Mammary microvascular endothelial cell (primary cell): ENCODE measurements around a stretch of chr9.

DNA sequence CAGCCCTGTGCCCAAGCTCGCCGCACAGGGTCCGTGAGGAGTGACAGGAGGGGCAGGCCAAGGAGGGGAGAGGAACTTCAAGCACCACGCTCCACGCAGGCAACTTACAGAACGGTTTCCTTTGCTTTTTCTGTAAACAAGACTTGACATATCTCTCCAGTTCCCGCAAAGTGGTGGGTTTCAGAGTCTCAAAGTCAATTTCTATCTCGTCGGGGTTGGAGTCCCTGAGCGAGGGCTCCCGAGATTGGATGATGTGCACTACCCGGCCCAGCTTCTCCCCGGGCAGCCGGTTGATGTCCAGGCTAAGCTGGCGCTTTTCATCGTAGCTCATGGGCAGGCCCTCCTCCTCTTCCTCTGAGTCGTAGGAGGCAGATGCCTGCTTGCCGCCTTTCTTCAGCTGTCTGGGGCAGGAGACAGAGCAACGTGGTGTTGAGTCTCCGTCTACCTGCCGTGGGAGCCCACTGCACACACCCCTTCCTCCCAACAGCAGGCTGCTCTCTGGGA, 10.7 kb downstream of the BRD3OS start:
- RAMPAGE, long total RNA: no peak

DNA sequence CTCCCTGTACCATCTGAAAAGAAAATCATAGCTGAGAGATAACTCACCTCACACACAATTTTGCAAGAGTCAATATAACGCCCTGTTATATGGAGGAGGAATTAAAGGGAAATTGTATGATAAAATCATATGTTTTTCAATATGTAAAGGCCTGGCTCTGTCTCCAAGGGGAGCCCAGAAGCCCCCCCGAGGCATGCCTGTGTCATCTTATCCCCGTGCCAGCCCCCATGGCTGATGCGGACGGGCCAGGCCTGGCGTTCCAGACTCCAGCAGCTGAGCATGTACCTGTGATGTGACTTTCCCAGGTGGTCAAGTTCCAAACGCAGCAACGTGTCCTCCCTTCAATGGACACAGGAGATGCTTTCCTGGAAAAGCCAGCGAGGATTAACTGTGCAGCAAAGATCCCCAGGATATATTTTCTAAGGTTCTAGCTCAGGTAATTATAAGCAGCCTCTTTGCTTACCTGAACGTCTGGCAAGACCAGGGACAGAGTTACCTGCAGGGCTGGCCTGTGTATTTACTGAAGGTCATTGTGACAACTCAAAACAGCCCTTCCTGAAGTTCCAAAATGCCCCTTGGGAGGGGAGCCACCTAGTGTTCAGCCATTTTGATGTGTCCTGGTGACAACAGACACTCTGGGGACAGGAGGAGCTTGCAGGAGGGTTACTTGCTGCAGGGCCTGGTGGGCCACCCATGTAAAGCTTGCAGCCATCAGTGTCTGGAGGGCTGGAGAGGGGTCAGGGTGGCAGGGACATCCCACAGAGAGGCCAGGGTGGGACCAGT, 81.7 kb downstream of the WDR5 start:
- RAMPAGE, long total RNA: no peak

- RAMPAGE, long total RNA: no peak
Observed at GRCh38 chr9:134258637-134259666, 67.3 kb upstream of the RXRA start.

- RAMPAGE, long total RNA: no peak
Observed at GRCh38 chr9:134264912-134265675, 61.2 kb upstream of the RXRA start.

- RAMPAGE, long total RNA: no peak
Observed at GRCh38 chr9:134272683-134272979, 53.6 kb upstream of the RXRA start.

DNA sequence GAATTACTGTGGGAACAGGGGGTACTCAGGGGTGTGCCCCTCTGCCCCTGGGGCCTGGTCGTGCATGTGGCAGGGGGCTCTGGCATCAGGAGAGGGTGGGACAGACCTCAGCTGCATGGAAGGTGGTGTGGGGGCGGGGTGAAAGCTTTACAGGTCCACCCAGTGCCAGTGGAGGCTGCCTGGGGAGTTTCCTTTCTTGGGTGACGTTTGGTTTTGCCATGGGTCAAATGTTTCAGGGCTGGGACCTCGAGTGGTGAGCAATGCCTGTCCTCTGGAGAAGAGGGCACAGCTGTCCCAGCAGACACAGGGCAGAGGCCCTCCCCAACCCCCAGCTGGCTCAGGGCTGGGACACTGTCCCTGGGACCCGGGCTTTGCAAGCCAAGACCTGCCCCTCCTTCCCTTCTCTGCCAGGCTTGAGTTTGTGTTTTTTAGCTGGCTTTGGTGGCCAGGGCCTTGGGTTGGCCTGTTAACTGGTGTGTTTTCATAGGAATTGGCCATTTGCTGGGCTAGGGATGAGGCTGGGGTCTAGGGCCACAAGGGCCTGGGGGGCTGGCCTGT, 3.7 kb downstream of the RXRA start:
- RAMPAGE, long total RNA: no peak

GRCh38 chr9:134333381-134333834, 7.2 kb downstream of the RXRA start:
- RAMPAGE, long total RNA: no peak

DNA sequence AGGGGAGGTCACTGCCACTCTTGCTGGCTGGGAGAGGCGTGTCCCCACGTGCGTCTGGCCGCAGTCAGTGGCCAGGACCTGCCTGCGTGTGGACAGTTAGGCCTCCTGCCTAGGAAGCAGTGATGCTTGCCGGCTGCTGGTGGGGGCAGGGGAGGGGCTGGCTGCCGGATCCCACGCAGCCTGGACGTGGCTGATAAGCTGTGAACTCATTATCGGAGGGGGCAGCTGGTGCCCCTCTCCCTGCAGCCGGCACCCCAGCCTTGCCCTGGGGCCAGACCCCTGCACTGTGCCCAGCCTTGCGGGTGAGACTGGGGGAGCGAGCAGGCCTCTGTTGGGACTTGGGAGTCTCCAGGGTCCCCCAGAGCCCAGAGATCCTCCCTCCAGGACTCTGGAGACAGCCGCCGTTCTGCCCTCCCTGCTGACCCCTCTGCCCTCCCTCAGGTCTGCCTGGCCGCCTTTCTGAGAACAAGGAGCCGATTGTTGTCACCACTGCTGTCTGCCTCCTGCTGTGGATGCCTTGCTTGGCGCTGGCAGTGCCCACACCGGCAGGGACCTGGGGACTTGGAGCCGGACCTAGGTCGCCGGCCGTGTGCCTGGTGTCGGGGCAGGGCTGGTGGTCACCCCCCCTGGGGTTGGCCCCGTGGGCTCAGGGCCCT, 12.4 kb downstream of the RXRA start:
- RAMPAGE, long total RNA: no peak

DNA sequence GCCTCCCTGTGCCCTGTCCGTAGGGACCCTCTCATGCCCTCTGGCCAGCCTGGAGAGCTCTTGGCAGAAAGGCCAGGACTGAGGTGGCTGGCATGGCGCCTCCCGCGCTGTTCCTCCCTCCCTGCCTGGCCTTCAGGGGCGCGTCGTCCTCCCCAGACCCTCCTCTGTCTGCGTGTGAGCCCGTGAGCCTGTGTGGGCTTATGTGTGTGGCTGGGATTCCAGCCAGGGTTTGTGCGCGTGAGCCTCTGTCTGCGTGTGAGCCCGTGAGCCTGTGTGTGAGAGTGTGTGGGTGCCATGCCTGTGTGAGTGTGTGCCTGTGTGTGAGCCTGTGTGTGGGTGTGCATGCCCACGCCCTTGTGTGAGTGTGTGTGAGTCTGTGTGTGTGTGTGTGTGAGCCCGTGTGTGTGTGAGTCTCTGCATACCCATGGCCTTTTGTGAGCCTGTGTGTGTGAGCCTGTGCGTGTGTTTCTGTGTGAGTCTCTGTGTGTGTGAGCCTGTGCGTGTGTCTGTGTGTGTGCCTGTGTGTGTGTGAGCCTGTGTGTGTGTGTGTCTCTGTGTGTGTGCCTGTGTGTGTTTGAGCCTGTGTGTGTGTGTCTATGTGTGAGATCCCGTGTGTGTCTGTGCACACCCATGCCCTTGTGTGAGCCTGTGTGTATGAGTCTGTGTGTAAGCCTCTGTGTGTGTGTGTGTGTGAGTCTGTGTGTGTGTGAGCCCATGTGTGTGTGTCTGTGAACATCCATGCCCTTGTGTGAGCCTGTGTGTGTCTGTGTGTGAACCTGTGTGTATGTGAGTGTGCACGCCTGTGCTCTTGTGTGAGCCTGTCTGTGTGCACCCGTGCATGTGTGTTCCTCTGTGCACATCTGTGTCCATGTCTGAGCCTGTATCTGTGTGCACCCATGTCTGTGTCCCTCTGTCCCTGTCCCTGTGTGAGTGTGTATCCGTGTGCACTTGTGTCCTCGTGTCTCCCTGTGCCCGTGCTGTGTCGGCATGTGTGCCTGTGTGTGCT, 13.2 kb downstream of the RXRA start:
- RAMPAGE, long total RNA: no peak

DNA sequence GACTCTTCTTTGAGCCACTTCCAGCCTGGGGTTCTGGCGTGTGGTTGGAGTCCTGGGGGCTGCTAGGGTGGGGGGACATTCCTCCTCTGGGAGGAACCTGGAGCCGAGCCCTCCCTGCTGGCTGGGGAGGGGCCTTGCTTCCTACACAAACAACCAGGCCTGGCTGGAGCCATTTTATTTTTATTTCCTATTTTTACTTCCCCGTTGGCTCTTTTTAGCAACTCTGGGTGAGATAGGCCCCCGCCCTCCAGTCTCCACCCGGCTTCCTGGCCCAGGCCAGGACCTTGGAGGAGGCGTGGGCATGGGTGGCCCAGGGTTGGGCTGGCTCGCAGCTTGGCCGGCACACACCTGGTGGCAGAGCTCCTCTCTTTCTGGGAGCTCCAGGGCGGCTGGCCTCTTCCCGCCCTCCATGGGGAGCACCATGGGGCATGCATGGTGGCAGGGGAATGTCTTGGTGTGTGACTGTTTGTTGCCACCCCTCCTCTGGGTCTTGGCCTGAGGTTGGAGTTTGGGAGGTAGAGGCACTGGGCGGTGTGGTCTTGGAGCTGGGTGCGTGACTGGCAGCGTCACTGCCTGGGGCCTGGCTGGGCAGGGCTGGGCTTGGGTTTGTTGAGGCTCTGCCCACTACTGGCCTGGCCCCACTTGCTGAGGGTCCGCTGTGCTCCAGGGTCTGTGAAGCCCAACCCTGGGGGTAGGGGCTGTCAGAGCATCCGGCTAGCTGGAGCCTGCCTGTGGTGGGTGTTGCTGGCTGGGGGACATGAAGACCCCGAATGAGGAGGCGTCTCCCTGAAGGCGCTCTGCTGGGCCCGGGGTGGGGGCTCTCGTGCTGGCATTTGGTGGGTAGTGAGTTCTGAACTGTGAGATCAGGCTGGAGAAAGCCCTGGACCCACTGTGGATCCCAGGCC, 15.3 kb downstream of the RXRA start:
- RAMPAGE, long total RNA: no peak

DNA sequence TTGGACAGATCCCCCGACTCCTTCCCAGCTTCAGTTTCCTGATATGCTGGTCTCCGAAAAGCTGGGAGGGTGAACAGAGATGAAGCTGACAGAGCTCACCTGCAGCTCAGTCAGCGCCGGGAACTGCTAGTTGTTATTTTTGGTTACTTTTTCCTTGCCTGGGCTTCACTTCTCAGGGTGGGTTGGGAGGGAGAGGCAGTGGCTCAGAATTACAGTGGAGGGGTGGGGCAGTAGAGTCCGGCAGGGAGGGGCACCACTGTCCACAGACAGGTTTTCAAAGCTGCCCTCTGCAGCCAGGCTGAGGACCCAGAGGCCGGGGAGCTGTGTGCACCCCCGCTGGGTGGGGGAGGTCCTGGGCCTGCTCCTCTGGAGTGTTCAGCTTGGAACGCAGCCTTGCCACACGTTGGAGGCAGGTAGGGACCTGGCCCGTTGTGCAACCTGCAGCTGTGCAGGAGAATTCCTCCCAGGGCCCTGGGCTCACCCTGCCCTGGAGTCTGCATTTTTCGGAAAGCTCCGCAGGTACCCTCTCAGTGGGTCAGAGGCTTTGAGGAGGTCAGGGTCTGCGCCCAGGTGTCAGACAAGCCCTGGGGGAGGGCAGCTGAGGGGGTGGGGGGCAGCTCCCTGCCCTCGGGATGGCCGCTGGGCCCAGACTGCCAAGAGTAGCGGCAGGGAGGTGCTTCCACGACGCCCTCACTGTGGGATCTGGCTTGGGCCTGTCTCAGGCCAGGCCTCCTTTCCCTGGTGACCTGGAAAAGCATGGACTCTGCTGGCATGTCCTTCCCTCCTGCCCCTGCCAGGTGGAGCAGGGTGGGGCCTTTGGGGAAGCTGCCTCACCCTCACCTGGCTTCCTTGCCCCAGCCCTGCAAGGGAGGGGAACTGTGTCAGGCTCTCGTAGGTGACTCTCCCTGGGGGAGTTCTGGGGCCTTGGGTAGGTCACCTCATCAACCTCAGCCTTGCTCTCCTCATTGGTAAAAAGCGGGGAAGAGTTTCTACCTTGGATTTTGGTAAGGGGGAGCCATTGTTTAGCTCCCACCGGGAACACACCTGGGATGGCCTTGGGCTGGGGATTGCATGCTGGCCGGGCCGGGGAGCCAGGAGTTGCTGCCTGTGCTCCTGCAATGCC, 29.5 kb downstream of the RXRA start:
- RAMPAGE, long total RNA: no peak

GRCh38 chr9:134360785-134361736, 34.8 kb downstream of the RXRA start:
- RAMPAGE, long total RNA: no peak

GRCh38 chr9:134364353-134365185, 38.3 kb downstream of the RXRA start:
- RAMPAGE, long total RNA: no peak

DNA sequence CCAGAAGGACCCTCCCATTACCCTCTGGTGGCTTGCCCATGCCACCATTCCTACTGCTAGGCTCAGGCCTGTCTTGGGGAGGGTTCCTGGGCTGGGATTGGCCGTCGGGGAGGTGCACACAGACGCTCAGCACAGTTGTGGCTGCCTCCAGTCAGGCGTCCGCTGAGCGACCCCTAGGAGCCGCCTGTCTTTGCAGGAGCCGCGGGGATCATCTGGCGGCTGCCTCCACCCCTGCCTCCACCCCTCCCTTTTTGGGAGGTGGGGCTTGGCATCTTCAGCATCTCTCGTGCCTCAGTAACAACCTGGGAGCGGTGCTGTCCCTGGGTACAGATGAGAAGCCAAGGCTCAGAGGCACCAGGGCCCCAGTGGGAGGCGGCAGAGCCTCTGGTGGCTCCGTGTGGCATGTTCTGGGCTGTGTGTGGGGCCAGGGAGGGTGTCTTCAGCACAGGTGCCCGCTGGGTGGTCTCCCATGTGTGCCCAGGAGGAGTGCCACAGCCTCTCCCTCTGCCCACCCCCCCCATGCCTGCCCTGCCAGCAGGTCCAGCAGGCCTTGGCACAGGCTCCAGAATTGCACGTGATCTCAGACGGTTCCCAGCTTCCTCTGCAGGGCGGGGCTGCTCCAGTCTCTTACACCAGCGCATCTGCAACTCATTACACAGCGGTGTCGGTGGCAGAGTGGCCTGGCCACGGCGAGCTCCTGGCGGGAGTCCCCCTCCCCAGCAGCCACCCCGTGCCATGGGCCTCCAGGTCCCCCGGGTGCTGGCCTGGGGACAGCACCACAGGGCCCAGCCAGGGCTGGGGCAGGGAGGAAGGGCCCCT, 39.8 kb downstream of the RXRA start:
- RAMPAGE, long total RNA: no peak

GRCh38 chr9:134382489-134383027, 56.3 kb downstream of the RXRA start:
- RAMPAGE, long total RNA: no peak

DNA sequence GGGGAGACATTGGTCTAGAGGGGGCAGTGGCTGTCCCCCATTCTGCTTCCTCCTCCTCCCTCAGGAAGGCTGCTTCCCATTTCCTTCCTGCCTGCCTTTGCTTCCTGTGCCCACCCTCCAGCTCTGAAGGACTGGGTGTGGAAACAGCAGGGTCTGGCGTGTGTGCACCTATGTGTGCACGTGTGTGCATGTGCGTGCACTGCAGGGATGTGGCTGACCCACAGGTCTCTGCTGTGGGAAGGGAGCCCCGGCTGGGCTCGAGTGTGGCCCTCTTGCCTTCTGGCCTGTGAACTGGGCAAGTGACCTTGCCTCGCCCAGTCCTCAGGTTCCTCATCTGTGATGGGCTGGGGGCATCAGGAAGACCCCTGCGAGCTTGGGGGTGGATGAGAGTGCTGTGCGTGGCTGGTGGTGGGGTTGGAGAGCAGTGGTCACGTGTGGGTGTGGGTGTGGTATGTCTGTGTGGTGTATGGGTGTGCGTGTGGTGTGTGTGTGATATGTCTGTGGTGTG, 86.6 kb downstream of the RXRA start:
- RAMPAGE, long total RNA: no peak

- RAMPAGE, long total RNA: no peak
Observed at GRCh38 chr9:134414318-134415286, 88.3 kb downstream of the RXRA start.

DNA sequence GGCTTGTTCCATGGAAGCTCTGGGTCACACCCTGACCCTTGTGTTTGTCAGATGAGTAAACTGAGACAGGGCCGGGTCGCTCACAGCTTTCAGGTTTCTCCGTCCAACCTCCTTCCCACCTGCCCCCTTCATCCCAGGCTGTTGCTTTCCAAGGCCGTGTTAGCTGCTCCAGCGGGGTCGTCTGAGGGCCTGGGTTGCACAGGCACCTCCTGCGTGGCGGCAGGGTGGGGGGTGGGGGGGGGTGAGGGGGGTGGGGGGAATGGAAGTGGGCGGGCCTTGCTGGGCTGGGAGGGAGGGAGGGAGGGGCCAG, 99.0 kb downstream of the RXRA start:
- RAMPAGE, long total RNA: no peak

DNA sequence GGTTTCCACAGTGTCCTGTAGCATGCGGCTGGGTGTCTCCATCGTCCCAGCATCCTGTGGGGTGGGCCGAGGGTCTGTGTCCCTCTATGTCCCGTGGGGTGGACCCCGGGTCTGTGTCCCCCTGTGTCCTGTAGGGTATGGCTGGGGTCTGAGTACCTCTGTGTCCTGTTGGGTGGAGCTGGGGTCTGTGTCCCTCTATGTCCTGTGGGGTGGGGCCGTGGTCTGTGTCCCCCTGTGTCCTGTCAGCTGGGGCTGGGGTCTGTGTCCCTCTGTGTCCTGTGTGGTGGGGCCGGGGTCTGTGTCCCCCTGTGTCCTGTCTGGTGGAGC, 130.7 kb downstream of the RXRA start:
- RAMPAGE, long total RNA: no peak

DNA sequence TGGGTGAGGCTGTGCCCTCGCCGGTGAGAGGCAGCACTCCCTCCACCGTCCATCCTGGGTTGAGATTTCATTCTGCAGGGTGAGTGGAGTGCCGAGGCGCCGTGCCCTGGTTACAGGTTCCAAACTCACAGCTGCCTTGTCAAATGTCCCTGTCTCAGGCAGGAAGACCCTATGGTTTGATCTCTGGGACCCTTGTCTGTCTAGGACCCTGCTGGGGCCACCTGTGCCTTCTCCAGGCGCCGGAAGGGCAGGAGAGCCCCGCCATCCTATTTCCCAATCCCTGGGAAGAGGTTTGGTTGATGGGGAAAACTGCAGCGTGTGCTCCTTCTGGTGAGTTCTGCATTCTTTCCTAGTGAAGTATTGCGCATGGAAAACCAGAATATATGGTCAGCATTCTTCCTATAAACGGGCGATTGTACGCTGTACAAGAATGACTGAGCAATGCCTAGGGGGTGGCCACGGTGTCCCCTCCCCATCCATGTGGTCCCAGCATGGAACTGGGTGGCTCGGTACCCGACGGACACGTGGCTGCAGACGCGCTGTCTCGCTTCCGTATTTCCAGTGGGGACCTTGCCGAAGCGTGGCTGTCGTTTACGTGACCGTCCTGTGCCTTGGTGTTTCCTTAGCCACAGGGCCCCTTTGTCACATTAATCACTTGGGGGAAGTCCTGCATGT, 95.9 kb upstream of the COL5A1 start:
- RAMPAGE, long total RNA: no peak